Epithelial cell of esophagus (primary cell): Measurements from ENCODE around the genes CHCHD10, GUCD1 and LHFPL7.

DNA sequence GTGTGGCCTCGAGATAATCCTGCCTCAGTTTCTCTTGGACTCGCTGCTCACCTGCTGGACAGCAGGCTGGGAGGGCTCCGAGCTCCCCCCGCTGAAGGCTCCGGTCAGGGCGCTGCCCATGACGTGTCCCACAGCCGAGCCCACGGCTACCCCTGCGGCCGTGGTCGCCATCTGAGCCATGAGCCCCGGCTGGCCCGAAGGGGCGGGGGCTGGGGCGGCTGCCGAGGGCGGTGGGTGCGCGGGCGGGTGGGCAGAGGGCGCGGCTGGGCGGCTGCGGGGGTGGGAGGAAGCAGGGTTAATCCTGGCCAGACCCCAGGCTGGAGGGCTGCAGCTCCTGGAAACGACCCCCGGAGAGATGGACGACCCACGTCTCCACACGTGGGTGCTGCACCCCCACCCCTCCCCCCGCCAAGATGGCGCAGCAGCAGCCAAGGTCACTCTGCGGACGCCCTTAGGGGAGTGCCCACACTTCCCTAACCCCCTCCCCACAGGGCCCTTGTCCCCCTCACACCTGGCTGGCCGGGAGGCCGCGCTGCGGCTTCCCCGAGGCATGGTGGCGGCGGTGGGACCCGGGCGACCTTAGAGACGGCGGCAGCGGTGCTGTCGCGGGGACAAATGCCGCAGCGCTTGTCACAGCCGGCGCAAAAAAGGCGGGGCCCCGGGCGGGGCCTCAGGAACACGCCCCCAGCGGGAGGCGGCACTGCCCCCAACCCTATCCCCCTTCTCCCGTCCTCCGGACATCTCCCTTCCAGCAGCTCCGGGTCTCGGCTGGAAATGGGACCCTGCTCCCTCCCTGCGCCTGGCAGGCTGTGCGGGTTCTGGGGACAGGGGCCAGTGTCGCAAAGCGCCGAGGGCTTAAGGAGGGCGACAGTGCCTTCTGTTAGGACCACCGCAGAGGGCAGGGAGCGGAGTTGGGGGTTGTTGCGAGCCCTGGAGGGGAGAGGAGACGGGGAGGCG lies at the start of gene CHCHD10:
Gene CHCHD10 (minus strand): TSS at position 650 of the 957 bp plus-strand sequence.
- RRBS, result 3% methylated on average over 29 of the region's 73 CpGs

DNA sequence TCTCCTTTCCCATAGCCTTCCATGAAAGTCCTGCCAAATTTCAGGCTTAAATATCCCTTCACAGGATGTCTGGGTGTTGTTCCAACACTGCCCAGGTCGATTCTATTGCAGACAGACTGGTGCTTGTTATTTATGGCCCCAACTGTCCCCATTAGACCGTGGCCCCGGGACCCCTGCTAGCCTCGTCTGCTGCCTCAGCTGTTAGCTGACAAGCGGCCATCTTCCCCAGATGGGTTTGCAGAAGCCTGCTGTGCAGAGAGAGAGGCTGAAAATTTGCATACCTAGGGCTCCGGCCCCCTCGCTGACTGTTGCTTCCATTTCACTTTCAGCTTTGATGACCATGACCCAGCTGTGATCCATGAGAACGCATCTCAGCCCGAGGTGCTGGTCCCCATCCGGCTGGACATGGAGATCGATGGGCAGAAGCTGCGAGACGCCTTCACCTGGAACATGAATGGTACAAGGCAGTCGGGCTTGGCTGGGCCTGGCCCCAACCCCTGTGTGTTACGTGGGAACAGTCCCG lies 16.3 kb downstream of the SMARCB1 start:
- RRBS, result no CpG with 5 or more reads among the region's 16 CpGs

- RRBS, result no CpG with 5 or more reads among the region's 15 CpGs
Measured at GRCh38 chr22:23833157-23833906, 5.5 kb downstream of the DERL3 start.

DNA sequence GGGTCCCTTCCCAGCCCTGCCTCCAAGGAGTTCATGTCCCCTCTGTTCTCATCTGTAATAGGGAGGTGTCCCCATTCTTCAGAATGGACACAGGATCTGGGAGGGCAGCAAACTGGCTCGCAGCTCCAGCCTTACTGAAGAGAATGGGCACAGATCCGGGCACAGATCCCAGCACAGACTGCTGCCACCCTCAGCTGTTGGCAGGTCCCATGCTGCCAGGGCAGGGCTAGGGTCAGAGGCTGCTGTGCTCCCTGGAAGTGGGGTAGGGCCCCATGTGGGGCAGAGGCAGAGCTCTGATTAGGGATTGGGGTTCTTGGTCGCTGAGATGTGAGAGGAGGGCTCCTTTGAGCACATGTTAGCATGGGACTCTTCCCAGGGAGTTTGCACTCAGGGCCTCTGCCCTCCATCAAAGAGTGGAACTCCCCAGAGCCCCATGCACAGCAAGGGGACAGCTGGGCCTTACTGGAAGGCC lies 3.6 kb downstream of the DERL3 start:
- RRBS, result no CpG with 5 or more reads among the region's 3 CpGs

DNA sequence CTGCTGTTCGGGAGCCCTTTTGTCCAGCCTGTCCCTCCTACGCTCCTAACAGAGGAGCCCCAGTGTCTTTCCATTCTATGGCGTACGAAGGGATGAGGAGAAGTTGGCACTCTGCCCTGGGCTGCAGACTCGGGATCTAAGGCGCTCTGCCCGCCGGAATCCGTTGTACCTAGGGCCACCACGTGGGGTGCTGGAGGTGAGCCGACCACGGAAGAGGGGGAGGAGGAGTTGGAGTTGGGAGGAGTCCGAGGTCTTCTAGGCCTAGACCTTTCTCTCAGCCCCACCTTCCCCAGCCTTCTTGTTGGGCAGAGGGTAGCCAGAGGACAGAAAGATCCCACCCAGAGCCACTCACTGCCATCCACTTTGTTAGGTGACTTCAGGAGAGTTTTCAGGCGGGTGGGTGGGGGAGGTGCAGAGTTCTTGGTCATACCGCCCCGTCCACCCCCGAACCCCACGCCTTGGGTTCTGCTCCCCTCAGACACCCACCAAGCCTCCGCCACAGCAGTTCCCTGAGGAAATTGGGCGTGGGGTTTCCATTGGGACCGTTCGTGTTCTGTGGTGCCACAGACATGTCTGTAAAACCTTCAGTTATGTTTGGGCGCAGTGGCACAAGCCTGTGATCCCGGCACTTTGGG lies 1.3 kb downstream of the MIF start:
- RRBS, result no CpG with 5 or more reads among the region's 24 CpGs

GRCh38 chr22:23970536-23971262 lies 3.5 kb downstream of the DDT start:
- RRBS, result no CpG with 5 or more reads among the region's 6 CpGs

DNA sequence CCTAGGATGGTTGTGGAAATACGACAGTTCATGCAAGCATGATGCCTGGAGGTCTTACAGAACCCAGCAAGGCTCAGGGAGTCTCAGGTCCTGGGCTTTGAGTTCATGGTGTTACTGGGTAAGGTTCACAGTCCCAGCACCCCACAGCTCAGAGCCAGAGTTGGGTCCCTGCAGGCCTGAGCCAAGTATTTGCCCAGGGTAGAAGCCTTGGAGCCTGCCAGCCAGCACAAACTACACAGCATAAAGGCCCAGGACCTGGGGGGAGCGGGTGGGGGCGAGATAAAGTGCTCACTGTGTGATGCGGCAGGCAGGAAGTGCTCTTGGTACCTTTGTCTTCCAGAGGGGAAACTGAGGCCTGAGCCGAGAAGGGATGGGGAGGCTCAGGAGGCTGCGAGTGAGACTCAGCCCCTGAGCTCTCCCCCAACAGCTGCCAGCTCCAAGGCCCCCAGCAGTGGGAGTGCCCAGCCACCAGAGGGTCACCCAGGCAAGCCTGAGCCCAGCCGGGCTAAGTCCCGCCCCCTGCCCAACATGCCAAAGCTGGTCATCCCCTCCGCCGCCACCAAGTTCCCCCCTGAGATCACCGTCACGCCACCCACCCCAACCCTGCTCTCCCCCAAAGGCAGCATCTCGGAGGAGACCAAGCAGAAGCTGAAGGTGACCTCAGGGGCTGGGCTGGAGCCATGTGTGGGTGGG lies 4.0 kb upstream of the SUSD2 start:
- RRBS, result no CpG with 5 or more reads among the region's 13 CpGs

- RRBS, result no CpG with 5 or more reads among the region's 6 CpGs
Measured at GRCh38 chr22:24245477-24245995, 654 bp upstream of the GGT5 start.

- RRBS, result no CpG with 5 or more reads among the region's 6 CpGs
Measured at GRCh38 chr22:24303034-24303859, 32.6 kb downstream of the SPECC1L start.

DNA sequence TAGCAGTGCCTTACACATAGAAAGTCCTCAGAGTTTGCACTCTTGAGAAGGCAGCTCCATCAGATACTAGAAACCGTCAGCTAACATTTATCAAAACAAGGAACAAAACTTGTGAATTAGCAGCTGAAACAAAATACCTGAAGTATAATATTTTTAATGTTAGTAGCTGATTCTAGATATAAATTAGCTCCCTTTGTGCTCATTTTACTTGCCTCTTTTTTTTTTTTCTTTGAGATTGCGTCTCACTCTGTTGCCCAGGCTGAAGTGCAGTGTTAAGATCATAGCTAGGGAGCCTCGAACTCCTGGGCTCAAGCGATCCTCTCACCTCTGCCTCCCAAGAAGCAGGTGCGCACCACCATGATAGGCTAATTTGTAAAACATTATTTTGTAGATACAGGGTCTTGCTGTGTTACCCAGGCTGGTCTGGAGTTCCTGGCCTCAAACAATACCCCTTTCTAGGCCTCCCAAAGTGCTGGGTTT lies 1.5 kb upstream of the UPB1 start:
- RRBS, result no CpG with 5 or more reads among the region's 5 CpGs

DNA sequence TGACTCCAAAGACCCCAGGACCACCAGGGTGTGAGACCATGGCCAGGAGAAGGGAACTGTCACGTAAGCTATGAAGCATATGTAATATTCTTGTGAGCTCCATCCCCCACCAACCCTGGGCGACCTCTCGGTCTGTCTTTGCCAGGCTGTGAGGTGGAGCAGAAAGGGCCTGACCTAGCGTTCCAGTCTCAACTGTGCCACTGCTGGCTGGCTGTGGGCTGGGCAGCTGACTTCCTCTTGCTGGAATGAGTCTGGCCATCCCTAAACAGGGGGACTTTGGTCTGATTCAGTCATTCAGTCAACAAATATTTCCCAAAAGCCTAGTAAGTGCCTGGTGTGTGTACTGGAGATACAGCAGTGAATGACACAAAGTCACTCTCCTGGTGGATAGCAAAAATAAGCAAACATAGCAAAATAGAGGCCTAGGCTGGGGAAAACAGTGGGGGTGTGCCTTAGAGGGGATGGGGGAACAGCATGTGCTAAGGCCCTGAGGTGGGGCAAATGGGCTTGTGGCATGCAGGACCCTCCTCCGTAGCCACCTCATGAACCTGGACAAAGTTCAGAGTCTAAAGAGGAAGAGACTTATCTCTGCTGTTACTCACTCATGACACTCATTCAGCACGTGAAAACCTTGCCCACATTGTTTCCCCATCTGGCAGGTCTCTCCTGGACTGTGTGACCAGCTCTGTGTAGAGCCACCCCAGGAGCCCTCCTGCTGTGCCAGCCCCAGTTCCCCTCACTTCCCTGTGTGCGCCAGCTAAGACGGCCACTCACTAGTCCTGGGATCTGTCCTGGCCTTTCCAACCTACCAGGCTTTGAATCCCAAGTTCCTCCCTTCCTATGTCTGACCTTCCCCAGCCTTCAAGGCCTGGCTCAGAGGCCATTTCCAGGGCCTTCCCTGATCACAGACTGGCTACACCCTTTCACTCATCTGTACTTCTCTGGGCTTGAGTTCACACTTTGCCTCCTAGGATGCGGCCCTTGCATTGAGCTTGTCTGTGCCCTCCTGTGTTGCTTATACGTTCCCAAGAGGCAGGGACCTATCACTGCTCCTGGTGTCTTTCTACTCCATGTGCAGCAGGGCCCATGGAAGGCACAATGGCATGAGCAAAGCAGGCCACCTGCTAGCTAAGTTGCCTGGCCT lies 4.6 kb downstream of the GUCD1 start:
- RRBS, result no CpG with 5 or more reads among the region's 10 CpGs

DNA sequence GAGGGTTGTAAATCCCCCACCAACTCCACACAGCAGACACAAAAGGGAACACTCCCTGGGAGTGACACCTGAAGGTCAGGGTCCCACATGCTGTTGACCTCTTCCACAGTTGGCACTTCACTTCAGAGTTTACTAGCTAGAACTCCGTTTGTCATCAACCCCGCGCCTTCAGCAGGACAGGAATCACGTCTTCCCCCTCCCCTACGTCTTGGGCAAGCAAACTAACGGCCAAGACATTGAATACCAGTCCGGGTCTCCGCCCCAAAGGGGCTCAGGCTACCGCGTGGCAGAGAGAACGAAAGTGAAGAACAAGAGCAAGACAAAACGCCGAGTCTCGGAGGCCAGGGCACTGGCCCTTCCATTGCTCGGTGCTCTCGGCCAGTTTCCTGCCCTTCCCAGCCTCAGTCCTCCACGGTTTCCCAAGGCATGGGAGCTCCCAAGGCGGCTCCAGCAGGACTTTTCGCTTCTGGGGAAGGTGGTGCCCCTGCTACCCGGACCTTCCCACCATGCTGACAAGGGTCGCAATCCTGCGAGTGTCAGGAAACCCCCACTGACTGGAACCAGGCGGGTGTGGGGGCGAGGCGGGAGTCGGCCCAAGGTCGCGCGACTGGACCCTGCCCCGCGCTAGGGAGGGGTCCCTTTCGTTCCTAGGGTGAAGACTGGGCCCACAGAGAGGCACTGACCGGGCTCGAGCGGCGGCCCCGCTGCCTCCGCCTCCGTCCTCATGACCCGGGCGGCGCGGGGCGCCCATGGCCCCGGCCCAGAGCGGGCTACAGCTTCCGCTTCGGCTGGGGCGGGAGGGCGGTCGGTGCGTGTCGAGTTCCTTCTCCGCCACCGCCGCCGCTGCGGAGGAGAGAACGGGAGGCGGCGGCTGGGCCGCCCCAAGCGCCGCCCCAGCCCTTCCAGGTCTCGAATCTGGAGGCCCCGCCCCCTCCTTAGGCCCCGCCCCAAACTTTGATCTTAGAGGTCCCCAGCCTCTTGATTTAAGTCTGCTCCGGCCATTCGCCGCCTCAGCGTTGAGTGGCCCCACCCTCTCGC lies at the start of gene GUCD1:
Gene GUCD1 (minus strand): TSS at position 873 of the 1,038 bp plus-strand sequence.
- RRBS, result 3% methylated on average over 12 of the region's 72 CpGs

GRCh38 chr22:24660627-24660982 lies 57.6 kb downstream of the GGT1 start:
- RRBS, result no CpG with 5 or more reads among the region's 13 CpGs

DNA sequence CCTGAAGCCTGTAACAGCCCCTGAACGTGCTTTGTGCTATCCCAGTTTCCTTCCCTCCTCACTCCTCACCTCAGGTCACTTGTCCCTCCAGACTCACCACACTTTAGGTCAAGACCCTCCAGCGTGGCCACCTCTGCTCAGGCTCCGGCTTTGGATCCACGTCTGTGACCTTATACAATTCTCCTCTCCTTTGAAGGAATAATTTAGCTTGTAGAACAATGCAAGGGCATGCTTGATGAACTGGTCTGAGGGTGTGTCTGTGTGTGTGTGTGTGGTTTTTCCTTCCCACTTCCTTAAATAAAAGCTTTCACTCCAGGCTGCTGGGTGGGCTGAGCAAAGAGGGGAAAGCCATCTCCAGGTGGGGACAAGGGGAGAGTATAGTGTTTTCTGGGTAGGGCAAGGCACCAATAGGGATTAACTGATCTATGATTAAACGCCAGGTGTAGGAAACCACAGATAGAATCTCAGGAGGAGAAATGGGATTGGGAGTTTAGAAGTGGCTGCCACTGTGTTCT lies at the start of gene LHFPL7:
Gene LHFPL7 (minus strand): TSS at position 220 of the 515 bp plus-strand sequence.
- RRBS, result no CpG with 5 or more reads among the region's 5 CpGs

GRCh38 chr22:24952111-24952505 lies 408 bp upstream of the KIAA1671 start:
- RRBS, result 3% methylated on average over 13 of the region's 27 CpGs

- RRBS, result no CpG with 5 or more reads among the region's 7 CpGs
Measured at GRCh38 chr22:25006452-25007092, 54.1 kb downstream of the KIAA1671 start.

GRCh38 chr22:25068764-25069320 lies 116.3 kb downstream of the KIAA1671 start:
- RRBS, result no CpG with 5 or more reads among the region's 8 CpGs

GRCh38 chr22:25070705-25071303 lies 118.3 kb downstream of the KIAA1671 start:
- RRBS, result no CpG with 5 or more reads among the region's 2 CpGs

DNA sequence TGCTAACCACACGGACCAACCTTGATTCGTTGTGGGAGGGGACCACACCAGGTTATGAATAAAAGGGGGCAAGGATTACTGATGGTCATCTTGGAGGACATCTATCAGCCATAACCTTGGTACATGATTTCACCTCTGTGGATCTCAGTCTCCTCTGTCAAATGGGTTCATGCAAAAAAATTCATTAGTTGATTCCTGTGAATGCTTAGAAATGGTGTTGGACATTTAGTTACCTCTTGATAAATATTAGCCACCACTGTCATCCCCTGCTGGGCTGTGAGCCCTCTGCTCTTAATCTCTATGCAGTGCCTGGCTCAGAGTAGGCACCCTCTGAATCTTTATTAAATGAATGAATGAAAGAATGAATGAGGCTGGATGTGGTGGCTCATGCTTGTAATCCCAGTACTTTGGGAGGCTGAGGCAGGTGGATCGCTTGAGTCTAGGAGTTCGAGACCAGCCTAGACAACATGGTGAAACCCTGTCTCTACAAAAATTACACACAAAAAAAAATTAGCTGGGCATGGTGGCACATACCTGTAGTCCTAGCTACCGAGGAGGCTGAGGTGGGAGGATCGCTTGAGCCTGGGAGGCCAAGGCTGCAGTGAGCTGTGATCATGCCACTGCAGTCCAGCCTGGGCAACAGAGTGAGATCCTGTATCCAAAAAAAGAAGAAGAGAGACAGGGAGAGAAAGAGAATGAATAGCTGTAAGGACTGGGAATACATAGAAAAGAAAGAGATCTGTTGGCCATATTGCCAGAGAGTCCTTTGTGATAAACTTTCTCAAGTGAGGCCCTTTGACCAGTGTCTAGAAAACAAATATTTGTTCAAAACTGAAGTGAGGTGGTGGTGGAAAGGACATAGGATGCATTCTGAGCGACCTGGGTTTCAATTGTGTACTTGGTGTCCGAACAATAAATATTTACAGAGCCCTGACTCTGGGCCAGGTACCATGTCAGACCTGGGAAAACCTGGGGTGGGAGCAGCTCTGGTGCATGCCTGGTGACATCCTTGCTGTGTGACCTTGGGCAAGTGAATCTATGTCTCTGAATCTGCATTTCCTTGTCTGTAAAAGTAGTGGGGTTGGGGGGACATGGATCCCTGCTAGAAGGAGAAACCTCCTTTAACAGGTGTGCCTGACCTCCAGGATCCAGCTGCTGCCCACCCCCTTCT lies 89.8 kb upstream of the CRYBB3 start:
- RRBS, result no CpG with 5 or more reads among the region's 8 CpGs